SUDHL5 (cell line): ENCODE measurements around a stretch of chr12.

- PRO-cap = no peak
Measured at GRCh38 chr12:27656405-27656829, 39.8 kb upstream of the REP15 start.

GRCh38 chr12:27798690-27799038 lies 18.6 kb upstream of the MANSC4 start:
- PRO-cap = no peak

- PRO-cap = bidirectional peak, plus-strand start at chr12:27822225, minus-strand start at chr12:27822151; bidirectional peak, plus-strand start at chr12:27822521, minus-strand start at chr12:27822565
Measured at GRCh38 chr12:27822017-27822839, 42.2 kb upstream of the MANSC4 start.

GRCh38 chr12:28242822-28243598 lies 52.8 kb downstream of the CCDC91 start:
- PRO-cap = no peak

DNA sequence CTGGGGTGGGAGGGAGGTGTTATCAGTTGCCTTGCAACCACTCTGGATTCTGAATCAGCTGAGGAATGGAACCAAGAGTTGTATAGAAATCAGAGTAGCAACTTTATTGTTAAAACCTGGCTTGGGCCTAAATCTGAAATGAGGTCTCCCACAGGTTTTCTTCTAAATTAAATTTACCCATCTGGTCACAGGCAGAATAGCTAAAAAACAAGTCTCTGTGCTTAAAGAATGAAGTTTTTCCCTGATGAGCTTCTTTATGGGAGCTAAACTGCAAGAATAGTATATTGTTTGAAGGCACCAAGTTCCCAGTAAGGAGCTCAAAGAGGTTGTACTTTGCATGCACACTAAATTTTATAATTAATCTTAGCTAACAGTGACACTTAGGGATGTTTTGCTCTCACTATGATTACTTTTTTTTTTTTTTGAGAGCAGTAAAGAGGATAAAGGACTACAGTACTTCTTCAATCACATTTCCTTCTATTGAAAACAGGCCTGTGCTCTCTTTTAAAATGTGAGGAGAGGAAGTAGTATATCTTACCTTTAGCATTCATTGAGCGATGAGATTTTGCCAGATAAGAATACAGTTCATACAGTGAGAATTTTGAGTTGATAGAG lies 59.2 kb downstream of the CCDC91 start:
- PRO-cap = no peak

- PRO-cap = no peak
Measured at GRCh38 chr12:28302393-28303044, 112.3 kb downstream of the CCDC91 start.

DNA sequence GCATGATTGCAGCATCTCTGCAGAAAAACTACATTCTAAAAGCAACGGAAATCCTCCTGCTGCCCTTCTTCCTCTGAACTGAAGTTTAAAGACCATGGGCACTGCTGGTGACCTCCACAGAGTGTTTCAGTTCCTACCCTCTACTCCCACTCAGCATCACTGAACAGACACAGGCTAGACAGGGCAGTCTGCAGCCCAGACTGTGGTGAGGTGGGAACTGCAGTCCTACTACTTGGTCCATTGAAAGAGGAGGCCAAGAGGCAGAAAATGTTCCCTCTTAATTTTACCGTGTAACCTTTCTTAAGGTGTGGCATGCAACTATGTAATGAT lies 59.1 kb downstream of the FAR2 start:
- PRO-cap = no peak

DNA sequence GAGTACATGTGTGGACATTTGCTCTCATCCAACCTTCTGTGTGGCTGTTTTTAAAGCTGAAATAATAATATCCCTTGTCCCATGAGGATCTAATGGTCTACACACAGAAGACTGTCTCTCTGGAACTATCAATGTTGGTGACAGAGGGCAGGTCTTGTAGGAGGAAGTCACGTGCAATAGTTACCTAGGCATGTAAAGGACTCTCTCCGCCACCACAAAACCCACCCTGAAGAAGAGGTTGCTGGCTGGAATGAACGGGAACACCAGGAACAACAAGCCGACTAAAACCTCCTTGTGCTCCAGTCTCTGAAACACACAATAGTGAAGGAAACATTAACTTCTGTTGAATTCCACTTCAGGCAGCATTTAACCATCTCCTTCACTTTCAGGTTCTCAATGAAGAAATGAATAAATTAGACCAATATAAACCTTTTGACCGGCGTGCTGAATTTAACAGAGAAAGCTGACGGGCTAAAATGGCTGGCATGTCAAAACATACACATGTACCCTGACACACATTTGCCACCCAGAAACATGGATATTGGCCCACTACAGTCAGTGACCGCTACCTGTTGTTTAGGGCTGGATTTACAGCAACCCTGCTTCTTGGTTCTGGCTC lies 106.6 kb upstream of the OVCH1 start:
- PRO-cap = no peak

GRCh38 chr12:29617069-29617357 lies 119.5 kb upstream of the OVCH1 start:
- PRO-cap = no peak

DNA sequence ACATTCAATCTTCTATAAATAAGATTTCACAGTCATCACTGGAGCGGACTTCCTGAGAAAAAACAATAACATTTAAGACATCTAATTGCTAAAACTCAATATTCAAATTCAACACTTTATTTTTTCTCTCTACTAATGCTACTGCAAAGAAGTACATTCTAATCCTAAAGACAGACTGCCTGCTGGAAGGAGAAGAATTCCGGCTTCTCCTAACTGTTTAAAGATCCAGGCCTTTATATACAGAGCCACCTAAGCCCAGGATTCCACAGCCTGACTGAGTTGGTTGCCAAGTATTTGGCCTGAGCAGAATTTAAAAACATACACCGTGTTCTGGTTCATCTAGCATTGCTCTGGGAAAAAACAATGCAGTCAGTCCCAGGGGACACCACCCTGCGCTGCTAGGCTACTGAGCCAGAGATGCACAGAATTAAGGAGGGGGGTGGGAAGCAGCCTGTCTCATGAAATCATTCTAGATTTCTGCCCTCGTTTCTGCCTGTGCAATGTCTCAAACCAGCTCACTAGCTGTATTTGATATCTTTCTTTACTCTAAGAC lies 57.9 kb downstream of the TMTC1 start:
- PRO-cap = no peak

GRCh38 chr12:30639444-30639796 lies 56.2 kb downstream of the IPO8 start:
- PRO-cap = no peak

DNA sequence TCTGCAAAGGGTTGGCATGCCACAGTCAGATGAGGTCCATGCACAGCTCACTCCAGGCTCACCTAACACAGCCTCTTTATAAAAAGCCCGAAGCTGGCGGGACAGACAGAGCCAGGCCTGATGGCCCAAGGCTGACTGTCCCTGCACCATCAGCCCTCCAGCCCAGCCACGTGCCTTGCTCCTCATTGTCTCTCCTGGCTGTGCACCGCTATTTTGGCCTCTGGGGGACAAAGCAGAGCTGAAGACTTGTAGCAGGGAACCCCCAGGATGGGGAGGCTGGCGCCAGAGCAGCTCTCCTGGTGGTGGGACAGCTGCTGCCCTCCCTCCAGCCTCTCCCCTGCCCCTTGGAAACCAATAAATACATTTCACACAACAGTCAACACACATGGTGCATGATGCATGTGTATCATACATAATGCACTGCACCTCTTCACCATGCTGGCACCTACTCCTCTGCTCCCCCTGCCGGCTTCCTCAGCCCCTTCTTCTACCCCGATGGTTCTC lies 61.6 kb upstream of the DDX11 start:
- PRO-cap = no peak

DNA sequence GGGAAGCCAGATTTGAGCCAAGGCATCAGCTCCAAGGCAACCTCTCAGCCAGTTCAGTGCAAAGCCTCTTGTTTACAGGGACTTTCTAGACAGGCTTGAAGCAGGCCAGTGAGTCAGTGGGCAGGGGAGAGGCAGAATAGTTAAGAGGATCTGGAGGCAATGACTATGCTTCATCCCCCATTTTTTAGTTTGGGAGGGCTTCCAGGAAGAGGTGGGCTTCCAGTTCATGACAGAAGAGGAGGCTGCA lies 104.7 kb downstream of the SINHCAF start:
- PRO-cap = no peak

DNA sequence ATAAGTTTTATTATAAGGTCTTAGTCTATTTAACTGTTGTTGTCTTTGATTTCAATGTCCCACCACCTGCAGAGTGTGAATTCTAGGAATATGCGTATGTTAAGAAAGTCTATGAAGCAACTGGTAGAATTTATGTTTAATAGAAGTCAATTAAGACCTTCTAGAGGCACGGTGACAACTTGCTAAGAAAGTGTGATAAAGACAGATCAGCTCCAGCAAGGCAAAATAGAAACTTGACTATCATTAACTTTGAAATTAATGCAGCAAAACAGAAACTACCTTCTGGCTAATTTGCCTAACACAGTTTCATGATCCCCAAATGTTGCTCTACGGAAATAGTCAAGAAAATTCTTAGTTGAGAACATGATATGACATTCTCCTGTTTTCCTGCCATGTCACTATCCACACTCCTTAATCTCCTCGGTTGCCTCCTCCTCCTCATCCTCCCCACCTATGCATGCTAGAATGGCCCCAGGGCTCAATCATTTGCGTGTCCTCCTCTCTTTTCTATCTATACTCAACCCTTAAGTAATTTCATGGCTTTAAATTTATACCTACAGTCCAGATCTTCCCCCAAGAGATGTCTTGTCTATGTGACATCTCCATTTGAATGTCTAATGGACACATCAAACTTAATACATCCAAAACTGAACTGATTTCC lies 4.2 kb downstream of the DENND5B start:
- PRO-cap = no peak

- PRO-cap = no peak
Measured at GRCh38 chr12:31630094-31630528, 29.4 kb upstream of the ETFBKMT start.

DNA sequence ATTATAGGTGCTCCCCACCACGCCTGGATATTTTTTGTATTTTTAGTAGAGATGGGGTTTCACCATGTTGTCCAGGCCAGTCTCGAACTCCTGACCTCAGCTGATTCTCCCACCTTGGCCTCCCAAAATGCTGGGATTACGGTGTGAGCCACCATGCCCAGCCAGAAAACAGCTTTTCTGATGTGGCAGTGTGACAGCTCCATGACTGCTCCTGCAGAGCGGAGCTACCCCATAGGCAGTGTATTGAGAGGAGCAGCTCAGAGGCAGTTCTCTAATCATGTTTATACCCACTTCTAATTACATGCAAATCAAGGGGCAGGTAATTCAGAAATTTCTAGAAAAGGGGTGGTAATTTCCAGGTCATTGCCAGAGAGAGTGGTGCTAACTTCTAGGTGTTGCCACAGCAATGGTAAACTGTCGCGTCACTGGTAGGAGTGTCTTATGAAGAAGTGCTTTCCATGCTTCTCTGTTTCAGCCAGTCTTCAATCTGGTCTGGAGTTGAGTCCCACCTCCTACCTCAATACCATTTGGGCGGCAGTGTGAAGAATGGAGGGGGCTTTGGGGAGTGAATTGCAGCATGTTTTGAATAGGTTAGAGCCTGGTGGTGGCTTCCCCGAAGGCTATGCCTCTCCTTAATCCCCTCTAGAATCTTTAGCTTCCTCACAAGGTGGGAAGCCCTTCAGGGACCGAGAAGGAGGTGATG lies 8.5 kb upstream of the AMN1 start:
- PRO-cap = no peak

DNA sequence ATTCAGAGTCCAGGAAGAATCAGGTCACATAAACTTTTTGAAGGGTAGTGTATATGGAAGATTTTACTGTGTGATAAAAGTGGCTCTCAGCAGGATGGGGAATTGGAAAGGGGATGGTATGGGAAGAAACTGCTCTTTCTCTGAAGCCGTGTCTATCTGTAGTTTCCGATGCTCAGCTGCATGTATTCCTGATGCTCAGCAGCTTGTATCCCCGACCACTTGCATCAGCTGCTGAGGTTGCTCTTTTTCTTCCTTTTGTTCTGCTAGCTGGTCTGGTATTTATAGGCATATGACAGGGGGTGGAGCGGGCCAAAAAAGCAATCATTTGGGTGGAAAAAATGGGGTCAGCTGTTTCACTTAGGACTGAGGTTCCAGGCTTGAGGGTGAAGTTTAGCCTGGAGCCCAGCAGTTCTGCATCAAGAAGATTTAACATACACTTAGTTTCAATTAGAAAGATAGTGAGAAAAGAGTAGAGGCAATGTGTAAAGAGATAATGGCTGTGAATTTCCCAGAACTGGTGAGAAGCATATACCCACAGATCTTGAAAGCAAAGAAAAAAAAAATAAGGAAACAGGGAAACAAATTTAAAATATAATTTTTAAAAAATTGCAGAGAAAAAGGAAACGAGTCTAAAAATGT lies 23.6 kb upstream of the AMN1 start:
- PRO-cap = bidirectional peak, plus-strand start at position 281 of the sequence, minus-strand start at position 252 of the sequence

GRCh38 chr12:32512850-32513708 lies 113.7 kb downstream of the FGD4 start:
- PRO-cap = no peak

DNA sequence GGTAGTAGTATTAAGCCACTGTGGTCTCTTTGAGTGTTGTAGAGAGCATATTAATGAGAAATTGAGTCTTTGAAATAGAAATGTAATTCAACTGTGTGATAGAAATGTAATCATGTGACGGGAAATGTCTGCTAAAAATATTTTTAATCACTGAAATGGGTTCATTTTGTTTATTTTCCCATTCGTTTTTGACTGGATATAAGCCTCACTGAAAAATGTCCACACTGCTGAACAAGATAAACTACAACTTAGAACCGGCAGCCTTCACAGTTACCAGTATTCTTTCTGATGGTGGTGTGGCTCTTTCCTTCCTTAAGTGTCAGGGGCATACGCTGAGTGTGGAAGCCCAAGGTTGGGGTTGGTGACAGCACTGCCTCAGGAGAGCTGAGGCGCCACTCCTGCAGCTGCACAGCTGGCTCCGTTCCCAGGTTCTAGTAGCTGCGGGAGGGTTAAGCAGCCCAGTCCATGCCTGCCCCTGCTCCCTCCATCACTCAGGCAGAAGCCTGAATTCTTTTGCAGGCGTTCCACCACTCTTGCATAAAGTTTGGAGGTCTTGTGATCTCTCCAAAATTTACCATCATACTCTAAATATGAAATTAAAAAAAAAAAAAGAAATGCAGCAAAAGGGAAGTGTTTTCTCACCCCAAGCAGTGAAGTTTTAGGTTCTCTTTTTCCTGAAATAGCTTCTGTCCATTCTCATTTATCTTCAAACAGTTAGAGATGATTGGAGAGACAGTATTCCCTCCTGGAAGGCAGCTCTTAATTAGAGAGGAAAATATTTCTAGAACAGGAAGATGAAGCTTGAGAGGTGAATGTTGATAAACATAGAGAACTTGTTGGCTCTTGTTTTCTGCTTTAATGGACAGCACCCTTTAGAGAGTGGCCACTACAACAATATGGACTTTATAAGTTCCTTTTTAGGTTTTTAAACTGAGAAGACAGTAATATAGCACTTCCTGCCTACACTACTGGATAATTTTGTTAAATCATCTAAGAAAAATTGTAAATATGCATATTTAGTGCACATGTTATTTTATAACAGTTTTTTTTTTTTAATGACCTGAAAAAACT lies 136.0 kb downstream of the FGD4 start:
- PRO-cap = no peak

DNA sequence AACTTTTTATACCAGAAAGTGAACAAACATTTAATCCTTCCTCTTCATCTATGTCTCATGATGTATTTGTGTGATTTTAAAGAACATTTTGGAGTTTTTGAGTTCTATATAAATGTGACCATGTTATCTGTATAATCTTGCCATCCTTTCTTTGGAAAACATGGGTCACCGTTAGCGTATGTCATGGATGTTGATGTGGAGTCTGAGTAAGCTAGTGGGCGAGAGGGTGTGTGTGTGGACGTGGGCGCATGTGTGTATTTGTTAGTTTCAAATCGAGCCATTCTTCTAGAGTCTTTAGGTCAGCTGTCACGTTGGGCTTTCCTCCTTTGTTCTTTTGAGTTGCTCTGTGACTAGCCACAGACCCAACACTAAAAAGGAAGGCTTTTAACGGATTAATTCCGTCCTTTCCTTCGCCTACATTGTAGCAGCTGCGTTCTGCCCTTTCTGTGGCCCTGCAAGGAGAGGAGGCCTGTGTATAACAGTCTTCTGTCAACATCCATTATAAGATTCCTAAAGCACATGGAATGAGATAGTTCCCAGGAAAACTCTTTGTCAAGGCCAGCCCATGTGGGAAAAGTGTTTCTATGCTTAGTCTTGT lies 117.2 kb upstream of the DNM1L start:
- PRO-cap = no peak